Gastrocnemius medialis (tissue), 3 donors: ENCODE measurements around a stretch of chr7.

GRCh38 chr7:131110286-131111152 is 217.2 kb upstream of the MKLN1 start:
- PRO-cap = no peak
- RAMPAGE, long total RNA, 3 experiments = no peak in any of the 3 experiments

DNA sequence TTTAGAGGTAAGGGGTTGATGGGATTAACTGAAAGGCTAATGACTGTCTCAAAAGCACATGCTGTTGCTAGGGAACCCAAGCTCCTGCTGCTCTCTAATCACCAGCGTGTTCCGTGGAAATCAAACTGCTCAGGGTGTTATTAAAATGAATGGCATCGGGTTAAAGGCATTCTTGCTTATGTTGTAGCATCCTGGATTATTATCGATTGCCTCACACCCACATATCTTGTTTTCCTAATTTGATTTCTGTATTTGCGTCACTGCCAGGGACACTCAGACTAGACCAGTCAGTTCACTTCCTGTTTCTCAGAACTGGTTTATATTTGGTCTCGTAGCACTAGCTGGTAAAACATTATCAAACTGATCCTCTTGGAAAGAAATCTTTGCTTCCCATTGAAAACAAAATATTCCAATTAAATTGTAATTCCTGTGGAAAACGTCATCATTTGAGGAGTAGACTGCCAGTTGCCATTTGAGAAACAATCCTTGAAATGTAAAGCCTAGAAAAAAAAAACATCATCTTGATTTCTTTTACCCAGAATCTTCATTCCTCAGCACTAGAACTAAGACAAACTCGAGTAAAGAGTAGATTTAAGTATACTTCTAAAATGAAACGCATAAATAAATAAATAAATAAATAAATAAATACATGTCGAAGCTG is 216.4 kb upstream of the MKLN1 start:
- PRO-cap = bidirectional peak, plus-strand start at position 309 of the sequence, minus-strand start at position 208 of the sequence
- RAMPAGE, long total RNA, 3 experiments = no peak in any of the 3 experiments

DNA sequence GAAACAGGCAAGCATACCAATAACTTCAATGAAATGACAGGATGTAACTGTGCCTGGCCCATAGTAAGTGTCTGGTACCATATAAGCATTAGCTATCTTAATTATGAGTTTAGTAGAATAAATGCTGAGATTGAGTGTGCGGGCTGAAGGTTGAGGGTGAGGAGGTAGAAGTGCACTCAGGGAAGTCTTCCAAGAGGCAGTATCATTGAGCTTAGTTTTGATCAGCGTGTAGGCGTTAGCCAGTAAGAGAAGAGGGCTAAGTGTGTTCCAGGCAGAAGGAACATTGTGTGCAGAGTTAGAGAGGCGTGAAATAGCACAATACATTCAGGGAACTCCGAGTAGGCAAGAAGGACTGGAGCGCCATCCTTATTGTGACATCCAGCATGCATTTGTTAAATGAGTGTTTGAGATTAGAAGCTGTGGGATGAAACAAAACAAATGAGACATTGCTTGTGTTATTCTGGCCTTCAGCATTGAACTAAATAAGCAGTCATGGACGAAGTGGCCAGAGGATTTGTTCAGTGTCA is 140.9 kb upstream of the MKLN1 start:
- PRO-cap = bidirectional peak, plus-strand start at position 280 of the sequence, minus-strand start at position 187 of the sequence
- RAMPAGE, long total RNA, 3 experiments = no peak in any of the 3 experiments

DNA sequence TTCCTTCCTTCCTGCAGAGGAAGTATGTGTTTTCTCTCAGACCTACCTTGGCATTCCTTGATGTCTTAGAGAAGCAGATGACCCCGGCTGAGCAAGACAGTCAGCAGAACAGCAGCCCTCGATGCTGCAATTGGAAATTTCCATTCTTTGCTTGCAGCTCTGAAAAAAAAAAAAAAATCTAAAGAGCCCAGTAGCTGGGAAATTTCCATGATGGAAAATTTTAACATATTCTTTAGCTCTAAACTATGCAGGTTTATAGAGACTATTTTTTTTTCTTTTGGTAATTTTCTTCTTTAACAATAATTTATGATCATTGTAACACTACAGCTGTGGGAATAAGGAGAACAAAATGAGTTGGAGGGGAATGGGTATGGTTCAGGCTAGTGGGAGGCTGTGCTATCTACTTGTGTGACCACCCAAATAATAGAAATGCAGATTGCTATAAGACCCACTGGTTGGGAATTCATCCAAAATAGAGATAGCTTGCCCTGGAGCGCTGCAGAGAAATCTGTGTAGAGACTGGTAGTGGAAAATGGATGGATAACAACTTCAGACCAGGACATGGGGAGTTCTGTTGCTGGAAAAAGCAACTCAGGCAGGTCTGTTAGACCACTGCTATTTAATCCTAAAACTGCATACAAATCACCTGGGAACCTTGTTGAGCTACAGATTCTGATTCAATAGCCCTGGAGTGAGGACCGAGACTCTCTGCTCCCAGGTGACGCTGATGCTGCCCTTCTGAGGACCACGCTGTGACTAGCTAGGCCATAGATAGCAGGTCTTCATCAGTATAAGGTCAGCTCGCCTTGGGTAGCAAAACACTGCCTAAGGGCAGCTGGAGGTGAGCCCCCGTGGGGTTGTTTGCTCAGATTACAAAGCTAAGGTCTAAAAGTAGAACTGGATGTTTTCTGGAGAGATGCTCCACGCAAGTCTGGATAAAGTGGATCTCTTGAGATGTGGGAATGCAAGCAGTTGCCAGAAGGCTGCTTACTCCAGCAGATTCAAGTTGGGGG is 137.1 kb upstream of the MKLN1 start:
- PRO-cap = no peak
- RAMPAGE, long total RNA, 3 experiments = no peak in any of the 3 experiments

DNA sequence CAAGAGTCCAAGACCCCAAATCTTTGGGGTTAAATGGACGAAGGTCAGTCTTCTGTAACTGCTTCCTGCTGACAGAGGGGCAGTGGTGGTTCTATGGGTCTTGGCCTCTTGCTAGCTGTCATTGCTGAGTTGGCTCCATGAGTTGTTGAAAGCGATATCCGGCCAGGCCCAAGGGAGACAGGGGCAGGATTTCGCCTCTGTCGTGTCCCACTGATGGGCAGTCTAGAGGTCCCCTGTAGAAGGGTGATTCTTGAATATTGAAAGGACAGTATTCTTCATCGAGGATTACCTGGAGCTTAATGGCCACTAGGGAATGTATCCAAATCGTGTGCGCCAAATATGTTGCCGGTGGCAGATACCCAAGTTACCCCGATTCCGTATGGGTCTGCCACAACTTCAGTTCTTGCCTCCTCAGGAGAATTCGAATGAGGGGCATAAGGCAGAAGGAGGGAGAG is 28.8 kb downstream of the MKLN1 start:
- PRO-cap = no peak
- RAMPAGE, long total RNA, 3 experiments = no peak in any of the 3 experiments

GRCh38 chr7:131554367-131554914 is 2.0 kb downstream of the PODXL start:
- PRO-cap = no peak
- RAMPAGE, long total RNA, 3 experiments = no peak in any of the 3 experiments

DNA sequence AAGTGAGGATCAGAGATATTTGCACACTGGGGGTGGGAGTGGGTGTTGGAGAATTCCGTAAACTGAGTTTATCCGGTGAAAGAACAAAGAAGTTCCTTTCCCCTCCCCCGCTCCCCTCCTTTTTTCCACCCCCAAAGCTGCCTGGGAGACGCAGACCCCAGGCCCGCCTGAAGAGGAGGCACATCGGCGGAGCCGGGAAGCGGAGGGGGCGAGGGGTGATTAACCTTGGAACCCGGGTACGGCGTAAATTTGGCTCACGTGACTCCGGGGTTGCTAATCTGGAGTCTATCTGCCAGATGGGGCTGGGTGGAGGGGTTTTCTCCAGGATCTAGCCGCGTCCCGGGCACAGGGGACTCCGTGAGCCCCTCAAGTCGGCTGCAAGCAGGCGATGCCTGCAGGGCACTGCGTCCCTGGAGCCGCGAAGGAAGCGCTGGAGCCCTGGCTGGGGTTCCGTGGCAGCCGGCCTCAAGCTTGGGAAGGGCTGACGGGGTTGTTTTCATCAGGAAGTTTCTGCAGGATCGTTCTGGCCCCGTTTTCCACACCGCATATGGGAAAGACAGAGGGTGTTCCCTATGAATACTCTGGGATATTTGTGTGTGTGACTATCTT is 1.5 kb upstream of the PODXL start:
- PRO-cap = unidirectional peak, minus-strand start at position 404 of the sequence
- RAMPAGE, long total RNA, 3 experiments = no peak in any of the 3 experiments

- PRO-cap = no peak
- RAMPAGE, long total RNA, 3 experiments = no peak in any of the 3 experiments
Observed at GRCh38 chr7:132035657-132036253, 479.3 kb upstream of the PODXL start.

- PRO-cap = no peak
- RAMPAGE, long total RNA, 3 experiments = no peak in any of the 3 experiments
Observed at GRCh38 chr7:132207189-132207619, 369.1 kb downstream of the PLXNA4 start.

DNA sequence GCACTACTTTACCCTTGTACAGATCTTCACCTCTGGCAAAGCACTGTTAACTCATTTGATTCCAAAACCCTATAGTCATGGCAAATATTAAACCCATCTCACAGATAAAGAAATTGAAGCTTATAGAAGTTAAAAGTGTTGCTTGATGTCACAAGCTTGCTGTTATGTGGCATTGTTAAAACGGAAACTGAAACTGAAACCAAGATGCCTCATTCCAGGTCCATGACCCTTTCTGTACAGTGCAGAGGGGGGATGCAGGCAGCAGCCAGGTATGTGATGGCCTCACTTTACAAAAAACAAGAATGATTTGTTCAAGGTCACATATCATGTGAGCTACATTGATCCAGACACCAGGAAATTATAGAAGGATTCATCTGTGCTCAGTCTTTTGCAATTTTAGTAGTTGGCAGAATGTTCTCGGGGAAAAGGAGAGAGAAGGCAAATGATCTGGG is 90.1 kb upstream of the PLXNA4 start:
- PRO-cap = no peak
- RAMPAGE, long total RNA, 3 experiments = no peak in any of the 3 experiments

GRCh38 chr7:133070036-133070327 is 11.9 kb downstream of the CHCHD3 start:
- PRO-cap = no peak
- RAMPAGE, long total RNA, 3 experiments = no peak in any of the 3 experiments

GRCh38 chr7:134064434-134065293 is 62.5 kb upstream of the LRGUK start:
- PRO-cap = no peak
- RAMPAGE, long total RNA, 3 experiments = no peak in any of the 3 experiments

DNA sequence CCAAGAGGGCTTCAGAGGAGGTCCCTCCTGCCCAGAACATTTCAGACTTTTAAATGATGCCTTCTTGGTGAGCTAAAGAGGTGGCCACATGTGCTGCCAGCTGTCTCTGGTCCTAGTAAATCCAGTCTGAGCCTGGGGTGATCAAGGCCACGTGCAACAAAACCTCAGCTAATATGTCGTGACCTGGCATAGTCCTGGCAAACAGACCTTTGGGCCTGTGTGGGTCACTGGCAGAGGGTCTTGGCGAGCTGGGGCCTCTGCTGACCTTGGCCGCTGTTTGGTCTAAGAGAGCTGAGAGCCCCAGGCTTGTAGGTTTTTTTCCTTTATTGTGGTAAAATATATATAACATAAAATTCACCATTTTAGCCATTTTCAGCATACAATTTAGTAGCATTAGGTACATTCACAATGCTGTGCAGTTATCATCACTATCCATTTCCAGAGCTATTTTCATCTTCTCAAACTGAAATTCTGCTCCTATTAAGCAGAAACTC is 43.4 kb upstream of the SLC35B4 start:
- PRO-cap = no peak
- RAMPAGE, long total RNA, 3 experiments = no peak in any of the 3 experiments

- PRO-cap = no peak
- RAMPAGE, long total RNA, 3 experiments = no peak in any of the 3 experiments
Observed at GRCh38 chr7:134418894-134419390, 40.0 kb downstream of the AKR1B1 start.

GRCh38 chr7:134531748-134532702 is 4.7 kb downstream of the AKR1B10 start:
- PRO-cap = no peak
- RAMPAGE, long total RNA, 3 experiments = no peak in any of the 3 experiments

DNA sequence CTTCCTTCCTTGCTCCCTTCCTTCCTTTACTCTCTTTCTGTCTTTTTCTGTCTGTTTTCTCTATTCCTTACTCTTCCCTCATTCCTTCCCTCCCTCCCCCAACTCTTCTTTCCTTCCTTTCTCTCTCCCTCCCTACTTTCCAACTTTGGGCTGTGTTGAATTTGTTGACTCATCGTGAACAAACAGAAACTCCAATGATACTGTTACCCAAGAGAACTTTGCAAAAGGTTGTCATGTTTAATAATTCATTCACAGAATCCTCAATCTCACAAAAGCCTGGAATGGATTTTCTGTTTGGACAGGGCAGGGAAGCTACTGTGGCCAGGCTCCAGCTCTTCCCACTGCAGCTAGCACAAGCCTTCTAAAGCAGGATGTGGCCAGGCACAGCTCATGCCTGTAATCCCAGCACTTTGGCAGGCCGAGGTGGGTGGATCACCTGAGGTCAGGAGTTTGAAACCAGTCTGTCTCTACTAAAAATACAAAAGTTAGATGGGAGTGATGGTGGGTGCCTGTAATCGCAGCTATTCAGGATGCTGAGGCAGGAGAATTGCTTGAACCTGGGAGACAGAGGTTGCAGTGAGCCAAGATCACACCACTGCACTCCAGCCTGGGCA is 14.1 kb downstream of the AKR1B15 start:
- PRO-cap = no peak
- RAMPAGE, long total RNA, 3 experiments = no peak in any of the 3 experiments

- PRO-cap = no peak
- RAMPAGE, long total RNA, 3 experiments = no peak in any of the 3 experiments
Observed at GRCh38 chr7:134660151-134660684, 13.6 kb downstream of the BPGM start.

GRCh38 chr7:134804330-134805060 is 25.1 kb downstream of the CALD1 start:
- PRO-cap = no peak
- RAMPAGE, long total RNA, 3 experiments = no peak in any of the 3 experiments

- PRO-cap = no peak
- RAMPAGE, long total RNA, 3 experiments = no peak in any of the 3 experiments
Observed at GRCh38 chr7:134811680-134811926, 32.2 kb downstream of the CALD1 start.

DNA sequence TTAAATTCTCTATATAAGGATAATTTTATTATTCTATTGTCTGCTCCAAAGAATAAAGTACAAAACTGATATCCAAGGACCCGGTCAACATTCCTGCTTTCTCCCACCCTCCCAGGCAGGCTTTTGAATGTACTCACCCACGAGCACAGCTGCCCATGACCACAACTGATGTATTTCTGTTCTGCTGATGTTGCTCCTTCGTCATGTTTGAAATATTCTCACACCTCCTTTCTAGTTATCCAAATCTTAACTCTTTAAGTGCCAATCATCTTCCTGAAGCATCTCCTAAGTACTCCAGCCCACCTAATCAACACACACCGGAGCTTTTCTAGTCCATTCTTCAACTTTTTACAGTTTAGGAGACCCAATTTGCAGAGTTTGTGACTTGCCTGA is 46.7 kb downstream of the CALD1 start:
- PRO-cap = no peak
- RAMPAGE, long total RNA, 3 experiments = no peak in any of the 3 experiments